GM06990 (cell line): ENCODE measurements around the genes OSBPL8 and E2F7.

GRCh38 chr12:76559613-76560455 lies at the start of gene OSBPL8:
OSBPL8 (minus strand) TSS chr12:76559771.
- RRBS, result 5% methylated on average over 10 of the region's 52 CpGs

DNA sequence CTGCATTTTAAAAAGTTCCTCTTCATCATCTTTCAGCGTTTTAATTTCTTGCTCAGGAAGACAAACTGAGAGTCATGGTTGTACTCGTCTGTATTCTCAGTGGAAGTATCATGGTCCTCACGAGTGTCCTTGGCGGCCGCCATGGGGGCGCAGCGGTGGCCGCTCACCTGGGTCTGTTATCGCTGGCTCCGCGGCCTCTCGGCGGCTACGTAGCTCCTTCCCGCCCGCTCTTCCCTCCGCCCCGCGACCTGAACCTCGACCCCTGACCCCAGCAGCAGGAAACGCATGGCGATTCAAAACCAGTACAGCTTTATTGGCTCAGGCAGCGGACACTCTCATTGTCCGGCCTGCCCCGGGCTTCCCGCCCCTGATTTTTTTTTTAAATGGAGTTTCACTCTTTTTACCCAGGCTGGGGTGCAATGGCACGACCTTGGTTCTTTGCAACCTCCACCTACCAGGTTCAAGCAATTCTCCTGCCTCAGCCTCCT lies 80.8 kb downstream of the E2F7 start:
- RRBS, result no CpG with 5 or more reads among the region's 27 CpGs

DNA sequence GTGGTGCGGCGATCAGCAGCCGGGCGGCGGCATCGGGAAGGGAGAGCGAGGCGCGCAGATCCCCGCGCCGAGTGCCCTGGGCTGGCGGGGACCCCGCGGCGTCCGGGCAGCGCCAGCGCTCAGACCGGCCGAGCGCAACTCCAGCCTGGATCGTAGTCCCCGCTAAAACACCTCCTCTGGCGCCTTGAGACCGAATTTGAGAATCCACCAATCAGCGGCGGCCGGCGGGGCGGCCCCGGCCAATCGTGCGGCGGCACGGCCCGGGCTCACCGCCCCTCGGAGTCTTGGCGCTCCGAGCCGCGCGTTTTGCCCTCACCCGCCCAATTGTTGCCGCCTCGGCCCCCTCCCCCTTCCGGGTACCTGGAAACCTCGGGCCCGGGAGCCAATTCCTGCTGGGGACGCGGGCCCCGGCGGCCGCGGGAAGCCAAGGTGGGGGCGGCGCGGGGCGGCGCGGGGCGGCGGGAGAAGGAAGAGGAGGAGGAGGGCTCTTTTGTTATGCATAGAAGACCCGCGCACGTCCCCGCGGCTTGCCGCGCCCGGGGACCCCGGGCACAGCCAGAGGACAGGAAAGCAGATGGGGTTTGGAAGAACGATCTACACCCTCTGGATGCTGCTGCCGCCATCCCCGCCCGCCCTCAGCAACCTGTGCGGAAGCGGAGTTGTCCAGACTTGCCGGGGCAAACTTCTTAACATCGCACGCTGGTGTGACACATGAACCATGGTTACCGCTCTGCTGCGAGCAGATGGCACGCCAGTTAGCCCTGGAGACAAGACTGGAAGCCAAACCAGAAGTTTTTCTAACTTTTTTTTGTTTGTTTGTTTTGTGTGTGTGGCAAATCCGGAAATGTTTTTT lies at the start of gene E2F7:
E2F7 (minus strand) TSS at position 158 of the 853 bp plus-strand sequence.
- RRBS, result 6% methylated on average over 29 of the region's 86 CpGs

GRCh38 chr12:77178786-77179100 lies 113.4 kb upstream of the E2F7 start:
- RRBS, result no CpG with 5 or more reads among the region's 7 CpGs

- RRBS, result no CpG with 5 or more reads among the region's 5 CpGs
Observed at GRCh38 chr12:77833995-77834337, 3.3 kb downstream of the NAV3 start.

GRCh38 chr12:78006590-78007305 lies 176.1 kb downstream of the NAV3 start:
- RRBS, result no CpG with 5 or more reads among the region's 4 CpGs

GRCh38 chr12:78929709-78930950 lies 65.6 kb downstream of the SYT1 start:
- RRBS, result no CpG with 5 or more reads among the region's 3 CpGs

DNA sequence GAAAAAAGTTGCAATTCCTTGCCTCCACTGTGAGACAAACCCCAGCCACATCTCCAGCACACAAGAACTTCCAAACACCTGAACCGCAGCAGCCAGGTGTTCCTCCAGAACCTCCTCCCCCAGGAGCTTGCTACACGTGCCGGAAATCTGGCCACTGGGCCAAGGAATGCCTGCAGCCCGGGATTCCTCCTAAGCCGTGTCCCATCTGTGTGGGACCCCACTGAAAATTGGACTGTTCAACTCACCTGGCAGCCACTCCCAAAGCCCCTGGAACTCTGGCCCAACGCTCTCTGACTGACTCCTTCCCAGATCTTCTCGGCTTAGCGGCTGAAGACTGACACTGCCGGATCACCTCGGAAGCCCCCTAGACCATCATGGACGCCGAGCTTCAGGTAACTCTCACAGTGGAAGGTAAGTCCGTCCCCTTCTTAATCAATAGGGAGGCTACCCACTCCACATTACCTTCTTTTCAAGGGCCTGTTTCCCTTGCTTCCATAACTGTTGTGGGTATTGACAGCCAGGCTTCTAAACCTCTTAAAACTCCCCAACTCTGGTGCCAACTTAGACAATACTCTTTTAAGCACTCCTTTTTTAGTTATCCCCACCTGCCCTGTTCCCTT lies 148.7 kb downstream of the PAWR start:
- RRBS, result no CpG with 5 or more reads among the region's 13 CpGs

GRCh38 chr12:79547347-79548406 lies 143.1 kb downstream of the PAWR start:
- RRBS, result no CpG with 5 or more reads among the region's 7 CpGs

DNA sequence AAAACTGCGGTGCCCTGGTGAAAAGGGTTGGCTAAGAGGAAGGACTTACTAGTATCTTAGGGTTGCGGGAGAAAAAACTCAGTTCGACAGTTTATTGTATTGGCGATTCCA lies 731 bp upstream of the PAWR start:
- RRBS, result no CpG with 5 or more reads among the region's 4 CpGs

DNA sequence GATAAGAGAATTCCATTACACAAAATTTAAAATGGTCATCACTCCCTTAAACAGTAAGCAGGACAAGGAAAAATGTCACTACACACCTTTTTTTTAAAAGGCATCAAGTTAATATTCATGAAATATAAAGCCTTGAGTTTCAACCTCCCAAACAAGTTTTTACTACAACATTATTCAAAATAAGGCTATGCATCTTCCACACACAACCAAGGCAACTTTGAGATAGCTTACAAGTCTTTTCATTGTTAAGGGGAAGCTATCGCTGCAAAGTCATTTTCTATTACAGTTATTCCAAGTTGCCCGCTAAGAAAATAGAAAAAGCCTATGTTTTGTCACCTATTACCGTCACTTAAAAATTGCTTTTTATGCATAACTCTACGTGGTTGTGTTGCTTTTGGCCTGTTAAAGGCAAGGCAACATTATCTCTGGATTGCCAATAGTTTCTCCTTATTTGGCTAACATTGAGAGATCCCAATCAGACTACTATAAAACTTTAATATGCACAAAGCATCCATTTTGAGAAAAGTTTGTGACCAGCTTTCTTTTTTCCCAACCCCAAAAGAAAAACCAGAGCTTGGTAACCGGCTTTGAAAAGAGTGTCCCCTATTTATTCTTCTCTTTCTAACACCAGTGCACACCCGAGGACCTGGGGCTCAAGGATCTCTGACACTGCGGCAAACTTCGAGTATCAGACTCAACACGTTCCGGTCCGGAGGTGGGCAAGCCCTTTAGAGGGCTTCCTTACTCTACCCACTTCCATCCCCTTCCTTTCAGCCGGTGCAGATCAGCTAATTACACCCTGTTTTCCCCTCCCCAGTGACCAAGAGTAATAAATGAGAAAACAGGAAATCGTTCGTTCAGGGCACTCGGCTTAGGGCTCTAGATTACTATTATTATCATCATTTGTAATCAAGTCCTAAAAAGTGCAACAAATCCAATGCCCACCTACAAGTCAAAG lies 1.3 kb downstream of the PPP1R12A start:
- RRBS, result 7% methylated on average over 5 of the region's 15 CpGs

GRCh38 chr12:80149441-80150249 lies 50.3 kb downstream of the OTOGL start:
- RRBS, result no CpG with 5 or more reads among the region's 27 CpGs

DNA sequence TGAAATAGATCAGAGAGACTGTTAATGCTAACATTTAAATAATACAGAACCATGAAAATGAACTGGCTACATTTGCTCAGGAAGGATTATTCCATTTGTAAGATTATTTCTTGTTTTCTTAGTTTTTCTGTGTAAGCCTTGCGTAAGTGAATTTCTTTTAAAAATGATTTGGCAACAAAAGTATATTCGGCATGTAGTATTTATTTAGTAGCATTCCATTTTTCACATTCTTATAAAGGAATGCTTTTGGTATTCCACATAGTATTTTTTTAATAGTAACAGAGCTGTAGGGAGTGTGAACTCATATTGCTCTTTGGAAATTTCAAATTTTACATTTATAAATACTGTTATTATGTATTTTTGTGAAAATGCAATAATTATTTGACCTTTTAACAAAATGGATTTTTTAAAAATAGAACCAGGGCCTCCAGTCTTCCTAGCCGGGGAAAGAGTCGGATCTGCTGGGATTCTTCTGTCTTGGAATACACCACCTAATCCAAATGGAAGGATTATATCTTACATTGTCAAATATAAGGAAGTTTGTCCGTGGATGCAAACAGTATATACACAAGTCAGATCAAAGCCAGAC lies 1.1 kb downstream of the PTPRQ start:
- RRBS, result no CpG with 5 or more reads among the region's 5 CpGs

DNA sequence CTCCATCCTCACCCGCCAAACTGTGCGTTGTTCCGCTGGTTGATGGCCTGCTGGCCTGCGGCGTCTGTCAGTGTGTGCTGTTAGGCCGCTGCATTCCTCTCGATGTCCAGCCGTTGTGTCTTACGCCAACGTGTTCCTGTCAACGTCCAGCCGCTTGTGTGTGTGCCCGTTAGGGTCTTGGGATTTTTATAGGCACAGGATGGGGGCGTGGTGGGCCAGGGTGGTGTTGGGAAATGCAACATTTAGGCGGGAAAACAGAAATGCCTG lies 69.2 kb downstream of the PTPRQ start:
- RRBS, result no CpG with 5 or more reads among the region's 15 CpGs

GRCh38 chr12:82350120-82350537 lies 8.1 kb downstream of the CCDC59 start:
- RRBS, result no CpG with 5 or more reads among the region's 3 CpGs

DNA sequence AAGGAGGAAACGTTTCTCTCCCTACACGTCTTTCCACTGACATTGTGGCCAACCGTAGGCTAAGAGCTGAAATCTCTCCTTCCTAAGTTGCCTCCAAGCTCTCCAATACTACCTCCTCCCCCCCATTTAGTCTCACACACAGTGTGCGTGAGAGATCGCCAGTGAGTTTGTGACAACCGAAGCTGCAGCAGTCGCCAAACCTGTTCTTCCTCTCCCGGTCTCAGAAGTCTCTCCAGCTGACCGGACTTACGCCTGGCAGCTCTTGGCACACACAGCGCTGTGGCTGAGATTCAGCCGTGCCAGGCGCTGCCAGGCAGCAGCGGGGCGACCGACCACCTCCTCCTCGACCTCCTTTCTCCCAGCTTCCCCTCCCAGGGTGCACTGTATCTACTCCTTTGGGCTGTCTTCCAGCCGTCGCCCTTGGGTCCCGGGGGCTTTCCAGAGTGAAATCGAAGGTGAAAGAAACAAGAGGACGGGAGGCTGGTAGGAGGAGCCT lies 385 bp upstream of the TMTC2 start:
- RRBS, result 5% methylated on average over 3 of the region's 22 CpGs

GRCh38 chr12:82687977-82688156 lies 1.2 kb downstream of the TMTC2 start:
- RRBS, result no CpG with 5 or more reads among the region's 5 CpGs

DNA sequence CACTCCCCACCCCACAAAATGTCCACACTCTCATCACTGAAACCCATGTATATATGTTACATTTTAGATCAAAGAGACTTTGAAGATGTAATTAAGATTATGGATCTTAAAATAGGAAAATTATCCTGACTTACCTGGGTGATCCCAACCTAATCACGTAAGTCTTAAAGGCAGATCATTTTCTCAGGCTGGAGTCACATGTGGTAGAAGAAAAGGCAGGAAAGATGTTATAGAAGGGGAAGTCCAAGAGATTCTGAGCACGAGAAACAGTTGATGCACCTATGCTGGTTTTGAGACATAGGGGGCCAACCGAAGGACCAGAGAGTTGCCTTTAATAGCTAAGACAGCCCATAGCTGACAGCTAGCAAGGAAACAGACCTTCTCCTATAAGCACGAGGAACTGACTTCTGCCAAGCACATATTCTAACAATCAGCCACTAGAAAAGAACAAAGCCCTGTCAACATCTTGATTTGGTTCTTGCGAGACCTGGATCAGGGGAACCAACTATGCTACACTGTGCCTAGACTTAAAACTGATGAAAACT lies 785.5 kb downstream of the TMTC2 start:
- RRBS, result no CpG with 5 or more reads among the region's 5 CpGs

DNA sequence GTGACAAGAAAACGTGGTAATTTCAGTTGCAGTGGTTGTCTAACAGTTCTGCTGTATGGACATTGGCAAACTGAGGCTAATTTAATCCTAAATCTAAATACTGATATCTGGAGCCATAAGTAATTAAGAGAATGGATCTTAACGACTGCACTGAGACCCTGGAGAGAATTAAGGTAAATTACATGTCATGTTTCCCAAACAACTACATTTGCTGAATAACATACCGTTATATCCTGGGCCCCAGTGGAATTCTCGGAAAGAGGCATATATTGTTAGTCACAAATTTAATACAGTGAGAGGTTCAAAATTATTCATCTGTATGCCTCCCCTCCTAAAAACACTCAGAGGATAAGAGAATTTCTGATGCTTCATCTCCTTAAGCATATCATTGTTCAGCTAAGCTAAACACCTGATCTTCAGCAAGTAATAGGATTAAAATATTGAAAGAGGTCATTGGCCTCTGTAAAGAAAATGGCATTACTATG lies 970.4 kb downstream of the TMTC2 start:
- RRBS, result no CpG with 5 or more reads among the region's 4 CpGs

DNA sequence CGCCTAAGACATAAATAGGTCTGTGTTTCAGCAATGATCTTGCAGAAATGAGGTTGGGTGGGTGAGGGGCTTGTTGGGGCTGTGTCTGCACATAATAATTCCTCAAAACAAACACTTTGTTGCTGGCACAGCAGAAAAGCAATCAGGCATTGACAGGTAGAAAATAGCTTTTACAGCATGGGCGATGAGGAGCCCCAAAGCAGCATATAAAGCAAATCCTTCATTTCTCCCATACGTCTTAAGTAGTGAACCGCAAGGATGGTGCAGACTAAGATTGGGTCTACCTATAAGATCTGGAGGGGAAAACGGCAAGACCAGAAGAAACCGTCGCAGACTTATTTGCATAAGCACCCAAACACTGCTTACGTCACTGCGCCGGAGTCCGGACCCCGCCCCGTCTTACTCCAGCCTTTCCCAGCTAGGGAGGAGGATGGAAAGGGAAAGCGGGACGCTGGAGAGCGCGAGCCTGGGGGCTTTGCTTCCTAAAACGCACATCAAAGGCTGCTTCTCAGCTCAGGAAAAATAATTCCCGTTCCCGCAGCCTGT lies 1.5 kb downstream of the SLC6A15 start:
- RRBS, result no CpG with 5 or more reads among the region's 20 CpGs